Skin of body (tissue), 2 donors: ENCODE data around the genes ATP5IF1, RAB42 and OPRD1.

GRCh38 chr1:27630953-27632169 is 3.6 kb downstream of the FGR start:
- RAMPAGE, long total RNA: no peak

DNA sequence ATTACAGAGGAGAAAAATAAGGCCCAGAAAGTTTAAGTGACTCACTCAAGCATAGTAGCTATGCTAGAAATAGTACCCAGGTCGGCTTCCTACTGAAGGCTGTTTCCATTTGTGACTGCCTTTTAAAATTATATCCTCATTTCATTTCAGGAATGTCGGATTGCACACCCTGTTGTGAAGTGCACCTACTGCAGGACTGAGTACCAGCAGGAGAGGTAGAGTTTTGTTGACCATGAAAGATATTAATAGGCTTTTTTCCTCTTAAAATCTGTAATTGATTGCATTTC is 1.5 kb downstream of the FAM76A start:
- RAMPAGE, long total RNA: no peak

DNA sequence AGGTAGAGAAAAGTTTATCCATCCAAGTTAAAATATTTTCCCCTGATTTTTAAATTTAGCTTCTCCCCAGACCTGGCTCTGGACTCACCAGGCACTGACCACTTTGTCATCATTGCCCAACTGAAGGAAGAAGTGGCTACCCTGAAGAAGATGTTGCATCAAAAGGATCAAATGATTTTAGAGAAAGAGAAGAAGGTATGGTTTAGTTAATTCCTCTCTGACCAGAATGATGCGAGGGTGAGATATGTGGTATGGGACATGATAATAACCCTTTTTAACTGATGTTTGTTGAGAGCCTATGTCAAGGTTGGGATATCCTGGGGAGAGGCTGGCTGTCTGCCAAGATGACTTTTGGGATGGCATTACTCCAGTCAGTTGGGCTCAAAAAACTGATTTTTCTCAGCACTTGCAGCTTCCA is 17.9 kb upstream of the STX12 start:
- RAMPAGE, long total RNA: no peak

GRCh38 chr1:28134685-28135101 is 41.8 kb downstream of the PTAFR start:
- RAMPAGE, long total RNA: no peak

- RAMPAGE, long total RNA: no peak
These were observed 22.9 kb upstream of the PTAFR start for GRCh38 chr1:28199111-28200013.

DNA sequence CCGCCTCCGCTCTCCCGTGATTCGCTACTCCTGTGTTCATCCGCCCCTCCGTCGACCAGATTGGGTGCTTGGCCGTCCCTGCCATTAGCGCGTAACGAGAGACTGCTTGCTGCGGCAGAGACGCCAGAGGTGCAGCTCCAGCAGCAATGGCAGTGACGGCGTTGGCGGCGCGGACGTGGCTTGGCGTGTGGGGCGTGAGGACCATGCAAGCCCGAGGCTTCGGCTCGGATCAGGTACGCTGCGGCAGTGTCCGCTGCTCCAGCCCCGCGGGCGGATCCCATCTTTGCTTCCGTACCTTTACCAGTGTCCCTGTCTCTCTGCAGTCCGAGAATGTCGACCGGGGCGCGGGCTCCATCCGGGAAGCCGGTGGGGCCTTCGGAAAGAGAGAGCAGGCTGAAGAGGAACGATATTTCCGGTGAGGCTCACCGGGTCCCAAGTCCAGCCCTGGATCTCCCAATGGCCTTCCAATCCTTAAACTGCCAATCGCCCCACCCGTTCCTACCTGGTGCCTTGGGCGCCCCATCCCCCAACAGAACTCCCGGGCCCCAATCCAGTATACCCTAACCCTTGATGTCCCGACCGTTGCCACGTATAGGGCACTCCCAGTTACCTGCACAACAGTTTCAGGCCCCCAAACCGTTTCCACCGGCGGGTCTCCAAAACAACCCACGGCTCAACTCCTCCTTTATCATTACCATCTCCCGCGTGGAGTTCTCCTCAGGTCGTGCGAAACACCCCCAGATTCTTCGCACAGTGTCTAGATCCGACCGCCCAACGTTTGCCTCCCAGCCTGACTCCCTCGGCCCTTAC is at the start of gene ATP5IF1:
TSS of gene ATP5IF1 (plus strand) at position 87 of the 810 bp plus-strand sequence.
- RAMPAGE, long total RNA: start-site peak on the plus strand centred at position 103 of the sequence, 53 bp wide, 1,730 and 262 reads in 2 replicates

GRCh38 chr1:28260677-28260972 is 1.3 kb downstream of the SESN2 start:
- RAMPAGE, long total RNA: no peak

DNA sequence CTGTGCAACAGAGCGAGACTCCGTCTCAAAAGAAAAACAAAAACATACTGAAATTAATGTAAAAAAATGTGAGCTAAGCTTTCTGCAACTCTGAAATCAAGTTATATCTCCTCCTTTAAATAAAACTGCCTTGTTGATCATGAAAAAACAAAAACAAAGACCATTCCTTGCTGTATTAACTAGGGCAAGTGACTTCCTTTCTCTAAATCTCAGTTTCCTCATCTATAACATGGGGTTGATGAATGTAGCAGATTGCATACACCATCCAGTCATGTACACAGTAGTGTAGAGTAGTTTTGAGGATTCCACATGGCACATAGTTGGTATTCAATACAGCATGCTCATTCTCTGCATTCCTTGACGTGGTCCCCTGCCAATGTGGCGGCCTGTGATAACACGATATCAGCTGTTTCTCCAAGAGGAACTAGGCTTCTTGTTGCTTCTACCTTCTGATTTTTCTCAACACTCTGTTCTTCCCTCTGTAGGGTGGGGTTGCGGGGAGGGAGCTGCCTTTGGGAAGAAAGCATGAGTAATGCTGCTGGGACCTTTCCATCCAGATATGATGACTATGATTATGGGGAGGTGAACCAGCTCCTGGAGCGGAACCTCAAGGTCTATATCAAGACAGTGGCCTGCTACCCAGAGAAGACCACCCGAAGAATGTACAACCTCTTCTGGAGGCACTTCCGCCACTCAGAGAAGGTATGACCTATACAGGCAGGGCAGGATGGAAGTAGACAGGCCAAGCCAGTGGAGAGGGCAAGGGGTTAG is 19.4 kb downstream of the SESN2 start:
- RAMPAGE, long total RNA: no peak

GRCh38 chr1:28437654-28438737 is 67.8 kb upstream of the RCC1 start:
- RAMPAGE, long total RNA: no peak

DNA sequence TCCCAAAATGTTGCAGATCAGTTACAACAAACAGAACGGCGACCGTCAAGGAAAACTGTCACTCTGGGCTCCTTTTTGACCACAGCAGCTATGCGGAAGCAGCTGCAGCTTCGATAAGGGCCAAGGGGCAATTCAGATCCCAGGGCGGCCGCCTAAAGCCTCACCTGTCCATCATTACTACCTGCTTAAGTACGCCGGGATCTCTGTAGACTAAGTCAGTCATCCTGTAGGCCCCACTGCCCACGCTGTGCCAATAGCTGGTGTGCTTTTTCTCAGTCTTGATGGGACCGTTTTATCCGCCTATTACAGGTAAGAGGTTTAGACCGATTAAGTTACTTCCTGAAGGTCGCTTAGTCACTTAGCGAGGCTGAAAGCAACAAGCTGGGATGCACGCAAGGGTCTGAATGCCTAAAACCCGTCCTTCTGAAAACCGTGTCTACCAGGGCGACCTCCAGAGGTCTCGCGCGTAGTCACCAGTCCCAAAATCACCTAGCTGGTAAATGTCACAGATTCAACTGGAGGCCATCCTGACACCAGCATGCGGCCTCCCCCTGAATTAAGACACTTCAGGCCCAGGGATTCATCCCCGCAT is 11.0 kb upstream of the RAB42 start:
- RAMPAGE, long total RNA: no peak

DNA sequence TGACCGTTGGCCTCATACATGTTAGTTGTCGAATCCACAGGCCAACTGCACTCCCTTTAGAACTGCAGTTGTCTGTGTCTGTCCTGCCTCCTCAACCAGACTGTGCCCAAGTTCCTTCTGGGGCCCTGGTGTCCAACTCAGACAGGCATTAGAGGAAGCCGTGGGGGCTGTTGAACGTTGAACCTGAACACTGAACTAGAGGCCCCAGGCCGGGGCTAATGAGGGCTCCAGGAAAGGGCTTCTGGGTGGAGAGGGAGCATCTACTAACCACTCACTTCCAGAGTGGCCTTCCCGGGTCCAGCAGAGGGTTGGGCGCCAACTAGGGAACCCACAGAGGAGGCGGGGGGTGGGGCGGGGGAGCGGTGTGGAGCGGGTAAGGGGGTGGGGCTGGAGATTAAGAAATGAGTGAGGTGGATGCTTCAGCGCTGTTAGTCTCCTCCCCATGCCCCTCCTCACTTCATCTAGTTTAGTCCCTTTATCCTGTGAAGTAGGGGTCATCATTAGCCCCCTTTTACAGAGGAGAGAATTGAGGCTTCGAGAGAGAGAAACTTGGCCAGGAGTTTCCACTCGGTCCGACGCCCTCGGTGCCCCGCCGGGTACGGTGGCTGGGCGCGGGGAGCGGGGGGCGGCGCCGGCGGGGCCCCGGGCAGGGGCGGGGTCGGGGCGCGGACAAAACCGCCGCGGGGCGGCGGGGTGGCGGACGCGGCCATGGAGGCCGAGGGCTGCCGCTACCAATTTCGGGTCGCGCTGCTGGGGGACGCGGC is at the start of gene RAB42:
TSS of gene RAB42 (plus strand) at position 462 of the 764 bp plus-strand sequence.
- RAMPAGE, long total RNA: no peak

GRCh38 chr1:28748271-28748811 is 11.6 kb downstream of the YTHDF2 start:
- RAMPAGE, long total RNA: no peak

DNA sequence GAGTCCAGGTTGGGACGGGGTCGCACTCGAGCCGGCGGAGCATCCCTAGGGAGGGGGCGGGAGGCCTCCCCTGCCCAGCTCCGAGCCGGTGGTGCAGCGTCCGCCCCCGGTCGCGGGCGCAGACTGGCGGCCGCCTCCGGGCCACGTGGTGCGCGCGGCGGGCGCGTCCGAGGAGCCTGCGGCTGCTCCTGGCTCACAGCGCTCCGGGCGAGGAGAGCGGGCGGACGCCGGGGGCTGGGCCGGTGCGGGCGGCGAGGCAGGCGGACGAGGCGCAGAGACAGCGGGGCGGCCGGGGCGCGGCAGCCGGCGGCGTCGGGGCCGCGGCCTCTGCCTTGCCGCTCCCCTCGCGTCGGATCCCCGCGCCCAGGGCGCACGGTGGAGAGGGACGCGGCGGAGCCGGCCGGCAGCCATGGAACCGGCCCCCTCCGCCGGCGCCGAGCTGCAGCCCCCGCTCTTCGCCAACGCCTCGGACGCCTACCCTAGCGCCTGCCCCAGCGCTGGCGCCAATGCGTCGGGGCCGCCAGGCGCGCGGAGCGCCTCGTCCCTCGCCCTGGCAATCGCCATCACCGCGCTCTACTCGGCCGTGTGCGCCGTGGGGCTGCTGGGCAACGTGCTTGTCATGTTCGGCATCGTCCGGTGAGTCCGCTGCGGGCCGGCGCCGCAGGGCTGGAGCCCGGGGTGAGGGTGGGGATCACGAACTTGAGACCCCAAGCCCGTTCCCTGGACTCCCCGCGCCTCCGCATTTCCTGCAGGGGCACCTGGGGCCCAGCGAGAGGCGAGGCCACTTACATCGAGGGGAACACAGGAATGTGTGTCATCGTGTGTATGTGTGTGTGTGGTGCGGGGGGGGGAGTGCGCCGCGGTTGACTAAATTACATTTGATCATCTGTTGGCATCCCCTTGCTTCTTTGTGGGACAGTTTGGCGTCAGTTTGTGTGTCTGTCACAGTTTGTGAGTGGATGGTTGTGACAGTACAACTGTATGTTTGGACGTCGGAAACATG is at the start of gene OPRD1:
TSS of gene OPRD1 (plus strand) at position 196 of the 1,003 bp plus-strand sequence.
- RAMPAGE, long total RNA: no peak

GRCh38 chr1:28914009-28914438 is 345 bp upstream of the EPB41 start:
- RAMPAGE, long total RNA: no peak

- RAMPAGE, long total RNA: no peak
These were observed 857 bp downstream of the EPB41 start for GRCh38 chr1:28915058-28915794.

GRCh38 chr1:28973876-28974367 is 59.6 kb downstream of the EPB41 start:
- RAMPAGE, long total RNA: no peak

DNA sequence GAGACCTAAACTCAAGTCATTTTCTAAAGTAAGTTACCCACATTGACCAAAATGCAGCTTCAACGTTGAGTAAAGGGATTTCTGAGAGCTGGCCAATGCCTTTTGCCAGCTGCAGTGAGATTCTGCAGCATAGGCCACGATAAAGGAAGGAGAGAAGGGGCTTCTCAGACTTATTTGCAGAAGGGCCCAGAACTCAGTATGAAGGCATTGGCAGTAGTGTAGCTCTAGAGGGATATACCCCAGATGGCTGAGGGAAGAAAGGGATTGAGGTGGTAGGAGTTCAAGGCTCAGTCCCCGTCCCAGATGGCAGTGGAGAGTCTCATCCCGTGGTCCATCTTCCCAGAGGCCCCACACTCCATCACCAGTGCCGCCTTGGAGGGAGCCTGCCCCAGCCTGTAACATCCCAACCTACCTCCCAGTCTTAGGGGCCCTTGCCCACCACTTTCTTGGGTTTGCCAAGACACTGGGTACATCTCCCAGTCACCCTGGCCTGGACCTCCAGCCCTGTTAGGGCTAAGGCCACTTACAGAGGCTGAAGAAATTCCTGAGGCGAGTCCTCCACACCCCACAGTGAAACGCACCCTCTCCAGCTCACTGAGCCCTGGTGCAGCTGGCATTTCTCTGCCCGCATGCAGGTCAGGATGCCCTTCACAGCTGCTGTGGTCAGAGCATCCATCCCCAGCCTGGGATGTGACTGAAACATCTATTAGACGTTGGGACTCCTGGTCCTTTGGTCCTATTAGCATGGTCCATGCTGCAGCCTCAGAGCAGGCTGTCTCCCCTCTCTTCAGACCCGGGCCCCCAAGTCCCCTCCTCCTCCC is 3.4 kb downstream of the TMEM200B start:
- RAMPAGE, long total RNA: no peak

- RAMPAGE, long total RNA: no peak
These were observed 5.2 kb downstream of the SRSF4 start for GRCh38 chr1:29176344-29177096.

GRCh38 chr1:29240340-29240998 is 4.1 kb downstream of the PTPRU start:
- RAMPAGE, long total RNA: no peak

GRCh38 chr1:29349845-29350450 is 113.6 kb downstream of the PTPRU start:
- RAMPAGE, long total RNA: no peak